Measurements from ENCODE around the gene ERGIC1.

DNA sequence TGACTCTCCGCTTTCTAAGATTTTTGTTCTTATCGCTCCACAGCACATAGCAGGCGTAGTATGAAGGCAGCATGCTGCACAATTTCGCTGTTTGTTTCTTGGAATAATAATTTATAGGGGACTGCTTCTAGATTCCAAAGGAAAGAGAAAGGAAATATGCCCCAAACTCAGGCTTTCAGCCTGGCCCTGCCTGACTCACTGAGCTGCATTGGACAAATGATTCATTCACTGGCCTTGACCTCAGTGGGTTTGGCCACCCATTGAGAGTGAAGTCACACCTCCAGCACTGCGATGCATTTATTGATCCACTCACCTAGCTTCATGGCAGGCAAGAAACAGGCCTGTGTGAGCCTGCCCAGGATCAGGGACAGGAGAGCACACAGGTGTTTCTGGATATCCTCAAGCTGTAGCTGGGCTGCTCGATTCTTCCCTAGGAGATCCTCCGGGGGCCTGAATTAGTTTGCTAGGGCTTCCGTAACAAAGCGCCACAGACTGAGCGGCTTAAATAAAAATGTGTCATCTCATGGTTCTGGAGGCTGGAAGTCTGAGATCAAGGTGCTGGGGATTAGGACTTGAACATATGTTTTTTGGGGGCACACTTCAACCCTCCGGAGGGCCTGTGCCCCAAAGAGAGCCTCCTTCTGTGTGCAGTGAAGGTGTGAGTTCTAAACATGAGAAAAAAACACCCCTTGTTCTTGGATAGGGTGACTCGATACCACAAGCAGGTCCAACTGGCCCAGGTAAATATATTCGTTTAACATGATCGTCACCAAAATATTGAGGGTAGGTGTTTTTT lies 7.3 kb upstream of the DUSP1 start:
- RRBS = no CpG with 5 or more reads among the region's 14 CpGs
CAGE:
- cytosol, long polyA plus RNA = no peak
- long polyA plus RNA = no peak
- nucleus, long polyA plus RNA = no peak

DNA sequence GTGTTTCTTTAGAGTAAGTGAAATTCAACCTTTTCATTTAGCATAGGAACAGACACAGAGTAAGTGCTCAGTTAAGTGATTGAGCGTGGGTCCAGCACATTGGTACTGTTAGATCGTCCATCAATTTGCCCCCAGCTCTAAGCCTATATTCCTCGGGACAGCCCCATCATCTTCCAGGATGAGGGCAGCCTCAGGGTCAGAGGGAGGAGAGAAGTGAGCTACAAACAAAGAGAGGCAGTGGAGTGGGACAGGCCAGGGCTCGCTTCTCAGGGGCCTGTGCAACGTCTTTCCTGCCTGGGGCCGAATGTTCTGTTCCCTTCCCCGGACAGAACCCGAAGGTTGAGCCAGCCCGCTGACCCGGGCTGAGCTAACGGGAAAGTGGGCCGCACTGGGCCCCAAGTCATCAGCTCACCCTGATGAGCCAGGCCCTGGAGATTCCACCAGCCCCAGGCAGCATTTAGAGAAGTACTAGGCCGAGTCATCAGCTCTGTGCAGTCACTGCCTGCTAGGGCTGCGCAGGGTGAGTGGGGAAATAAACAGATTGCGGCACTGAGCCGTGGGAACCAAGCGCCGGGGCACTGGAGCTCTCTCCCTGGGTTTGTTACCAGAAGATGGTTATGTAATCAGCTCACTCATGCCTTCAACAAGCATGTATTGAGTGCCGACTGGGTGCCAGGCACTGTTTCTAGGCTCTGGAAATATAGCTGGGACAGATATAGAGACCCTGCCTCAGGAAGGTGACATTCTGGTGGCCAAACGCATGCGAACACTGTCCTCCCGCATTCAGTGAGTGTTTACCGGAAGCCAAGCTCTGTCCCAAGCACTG lies 29.1 kb upstream of the DUSP1 start:
- RRBS = no CpG with 5 or more reads among the region's 23 CpGs
CAGE:
- cytosol, long polyA plus RNA = no peak
- long polyA plus RNA = no peak
- nucleus, long polyA plus RNA = no peak

GRCh38 chr5:172834073-172835157 lies at the start of gene ERGIC1:
Gene ERGIC1 (plus strand): TSS chr5:172834251.
- RRBS = under 1% methylated on average over 35 of the region's 73 CpGs
CAGE:
- cytosol, long polyA plus RNA = start-site peak on the plus strand at chr5:172834271-172834371, 716 reads
- long polyA plus RNA = start-site peak on the plus strand at chr5:172834314-172834388, 563 and 421 reads in 2 replicates
- nucleus, long polyA plus RNA = start-site peak on the plus strand at chr5:172834314-172834360, 288 reads

DNA sequence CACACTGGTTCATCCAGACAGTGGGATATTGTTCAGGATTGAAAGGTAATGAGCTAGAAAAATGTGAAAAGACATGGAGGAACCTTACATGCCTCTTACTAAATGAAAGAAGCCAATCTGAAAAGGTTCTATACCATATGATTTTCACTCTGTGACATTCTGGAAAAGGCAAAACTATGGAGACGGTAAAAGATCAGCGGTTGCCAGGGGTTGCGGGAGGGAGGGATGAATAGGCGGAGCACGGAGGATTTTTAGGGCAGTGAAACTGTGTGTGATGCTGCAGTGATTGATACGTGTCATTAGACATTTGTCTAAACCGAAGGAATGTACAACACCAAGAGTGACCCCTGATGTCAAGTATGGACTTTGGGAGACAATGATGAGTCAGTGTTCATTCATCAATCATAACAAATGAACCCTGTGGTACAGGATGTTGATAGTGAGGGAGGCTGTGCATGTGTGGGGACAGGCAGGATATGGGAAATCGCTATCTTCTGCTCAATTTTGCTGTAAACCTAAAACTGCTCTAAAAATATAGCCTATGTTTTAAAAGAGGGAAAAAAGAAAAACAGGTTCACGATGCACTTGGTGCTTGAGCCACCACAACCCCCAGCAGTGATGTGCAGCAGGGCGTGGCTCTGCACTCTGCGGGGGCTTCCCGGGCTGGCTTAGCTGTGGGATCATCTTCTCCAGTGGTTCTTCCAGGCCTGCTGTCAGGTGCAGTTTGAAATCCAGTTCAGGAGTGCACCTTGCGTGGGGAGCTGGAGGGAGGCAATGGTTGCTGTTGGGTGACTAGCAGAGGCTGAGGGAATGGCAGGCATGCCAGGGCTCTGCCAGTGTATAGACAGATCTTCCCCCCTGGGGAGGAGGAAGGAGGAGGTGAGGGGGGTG lies 34.5 kb downstream of the ERGIC1 start:
- RRBS = no CpG with 5 or more reads among the region's 13 CpGs
CAGE:
- cytosol, long polyA plus RNA = no peak
- long polyA plus RNA = no peak
- nucleus, long polyA plus RNA = no peak

DNA sequence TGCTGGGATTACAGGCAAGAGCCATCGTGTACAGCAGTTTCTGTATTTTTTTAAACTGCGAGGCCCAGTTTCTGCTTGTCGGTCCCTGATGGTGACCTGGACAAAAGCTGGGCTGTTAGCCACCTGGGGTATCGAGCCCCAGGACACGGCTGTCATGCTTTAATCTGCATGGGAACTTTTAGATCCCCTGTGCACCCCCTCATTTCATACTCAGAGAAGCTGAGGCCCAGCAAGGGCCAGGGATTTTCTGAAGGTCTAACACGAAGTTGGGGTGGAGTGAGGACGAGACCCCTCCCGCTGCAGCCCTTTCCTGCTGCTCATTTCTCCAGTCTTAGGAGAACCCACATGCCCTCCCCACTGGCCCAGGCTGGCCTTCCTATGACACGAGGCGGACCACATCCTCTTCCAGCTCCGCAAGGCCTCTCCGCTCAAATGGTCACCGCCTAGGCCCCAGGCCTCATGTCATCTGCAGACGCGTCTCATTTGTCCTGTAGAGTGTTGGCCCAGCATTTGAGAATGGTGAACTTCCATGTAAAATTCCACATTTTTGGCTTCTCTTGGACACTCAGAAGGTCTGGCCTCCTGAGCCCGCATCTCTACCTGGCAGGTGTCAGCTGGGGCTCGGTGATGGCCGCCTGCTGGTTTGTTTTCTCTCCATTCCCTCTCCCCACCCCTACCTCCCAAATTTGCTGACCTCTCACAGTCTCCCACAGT lies 51.5 kb downstream of the ERGIC1 start:
- RRBS = no CpG with 5 or more reads among the region's 18 CpGs
CAGE:
- cytosol, long polyA plus RNA = no peak
- long polyA plus RNA = no peak
- nucleus, long polyA plus RNA = no peak

- RRBS = no CpG with 5 or more reads among the region's 15 CpGs
CAGE:
- cytosol, long polyA plus RNA = no peak
- long polyA plus RNA = no peak
- nucleus, long polyA plus RNA = no peak
Measured at GRCh38 chr5:172940059-172940857, 19.0 kb upstream of the RPL26L1 start.

DNA sequence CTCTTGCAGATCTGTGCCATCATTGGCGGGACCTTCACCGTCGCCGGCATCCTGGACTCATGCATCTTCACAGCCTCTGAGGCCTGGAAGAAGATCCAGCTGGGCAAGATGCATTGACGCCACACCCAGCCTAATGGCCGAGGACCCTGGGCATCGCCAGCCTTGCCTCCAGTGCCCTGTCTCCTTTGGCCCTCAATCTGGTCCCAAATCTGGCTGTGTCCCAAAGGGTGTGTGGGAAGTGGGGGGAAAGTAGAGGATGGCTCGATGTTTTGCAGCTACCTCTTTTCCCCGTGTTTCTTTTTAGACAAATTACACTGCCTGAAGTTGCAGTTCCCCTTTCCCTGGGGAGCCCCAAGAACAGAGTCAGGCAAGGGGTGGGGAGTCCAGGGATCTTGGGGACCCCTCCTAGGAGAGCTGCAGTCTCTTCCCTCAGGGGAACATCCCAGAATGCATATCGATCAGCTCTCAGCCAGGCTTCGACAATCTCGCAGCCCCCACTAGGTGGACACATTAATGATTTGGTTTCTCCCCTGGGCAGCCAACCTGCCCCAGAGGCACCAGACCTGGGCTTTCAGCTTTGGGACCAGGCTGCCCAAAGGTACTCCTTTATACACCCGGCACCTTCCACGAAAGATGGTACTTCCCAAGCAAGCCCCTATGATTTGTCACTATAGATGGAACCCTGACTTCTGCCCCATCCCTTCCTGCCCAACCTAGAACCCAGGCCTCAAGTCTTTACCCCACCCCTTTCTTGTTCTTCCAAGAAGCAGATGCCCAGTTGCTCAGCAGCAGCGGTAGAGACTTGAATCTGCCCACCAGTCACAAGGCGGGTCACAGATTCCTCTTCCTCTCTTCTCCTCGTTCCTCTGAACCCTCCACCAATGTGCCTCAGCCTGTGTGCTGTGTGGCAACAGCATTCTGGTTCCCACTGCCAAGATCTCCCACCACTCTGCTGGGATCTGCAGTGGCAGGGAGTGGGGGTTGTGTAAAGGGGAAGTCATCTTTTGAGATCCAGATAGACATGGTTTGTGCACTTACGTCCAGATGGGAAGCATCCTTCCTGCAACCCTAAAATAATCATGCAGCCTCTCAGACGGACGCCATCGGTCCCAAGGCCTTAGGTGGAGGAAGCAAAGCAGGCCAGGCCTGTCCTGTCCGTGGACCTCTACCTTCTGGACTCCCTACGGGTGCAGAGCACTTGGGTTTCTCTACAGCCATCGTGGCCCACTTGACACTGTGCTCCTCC lies 8.1 kb upstream of the RPL26L1 start:
- RRBS = no CpG with 5 or more reads among the region's 24 CpGs
CAGE:
- cytosol, long polyA plus RNA = no peak
- long polyA plus RNA = no peak
- nucleus, long polyA plus RNA = no peak

- RRBS = no CpG with 5 or more reads among the region's 12 CpGs
CAGE:
- cytosol, long polyA plus RNA = no peak
- long polyA plus RNA = no peak
- nucleus, long polyA plus RNA = no peak
Measured at GRCh38 chr5:173235901-173236486, 988 bp upstream of the NKX2-5 start.

DNA sequence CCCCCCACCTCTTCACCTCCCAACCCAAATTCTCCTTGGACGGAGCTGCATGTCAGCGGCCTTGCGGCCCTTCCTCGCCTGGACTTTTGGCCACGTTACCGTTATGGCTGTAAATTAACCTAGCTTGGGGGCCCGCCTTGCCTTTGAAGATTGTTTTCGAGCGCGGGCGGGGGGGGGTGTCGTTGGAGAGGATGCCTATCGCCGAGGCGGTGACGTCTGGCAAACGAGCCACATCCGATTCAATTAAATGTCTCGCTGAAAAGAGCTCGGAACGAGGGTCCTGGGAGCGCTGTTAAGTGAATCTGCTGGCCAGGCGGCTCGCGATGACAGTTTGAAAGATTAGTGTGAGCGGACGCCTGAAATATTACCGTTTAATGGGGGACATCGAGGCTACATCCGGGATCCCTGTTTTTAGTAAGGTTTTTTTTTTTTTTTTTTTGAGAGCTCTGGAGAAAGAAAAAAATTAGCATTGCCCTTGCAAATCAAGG lies 2.2 kb upstream of the NKX2-5 start:
- RRBS = no CpG with 5 or more reads among the region's 30 CpGs
CAGE:
- cytosol, long polyA plus RNA = no peak
- long polyA plus RNA = no peak
- nucleus, long polyA plus RNA = no peak

DNA sequence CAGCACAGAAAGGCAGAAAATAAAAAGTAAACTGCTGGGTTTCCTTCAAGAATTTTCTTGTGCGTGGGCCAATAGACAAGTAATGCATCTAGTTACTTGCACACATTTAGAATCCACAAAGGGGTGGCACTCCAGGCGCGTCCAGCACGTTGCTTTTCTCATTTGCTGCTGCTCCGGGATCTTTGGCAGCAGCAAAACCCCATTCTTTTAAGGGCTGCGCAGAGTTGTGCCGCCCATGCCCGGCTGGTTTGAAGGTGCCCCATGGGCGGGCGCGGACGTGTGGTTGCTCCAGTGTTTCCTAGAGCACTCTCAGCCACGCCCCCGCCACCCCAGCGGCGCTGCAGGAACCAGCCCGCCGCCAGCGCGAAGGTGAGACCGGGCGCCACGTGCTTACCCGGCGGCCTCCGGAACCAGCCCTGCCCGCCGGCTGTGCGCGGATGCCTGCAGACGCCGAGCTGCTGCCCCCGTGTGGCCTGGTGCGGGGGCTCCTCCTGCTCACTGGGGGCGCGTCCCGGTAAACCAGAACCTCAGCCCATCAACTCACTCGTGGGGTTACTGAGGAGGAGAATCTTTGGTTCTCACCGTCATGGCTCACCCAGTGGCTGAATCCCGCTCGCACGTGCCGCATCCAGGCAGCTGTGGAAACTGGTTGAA lies 44.5 kb downstream of the STC2 start:
- RRBS = 8% methylated on average over 13 of the region's 43 CpGs
CAGE:
- cytosol, long polyA plus RNA = no peak
- long polyA plus RNA = no peak
- nucleus, long polyA plus RNA = no peak

DNA sequence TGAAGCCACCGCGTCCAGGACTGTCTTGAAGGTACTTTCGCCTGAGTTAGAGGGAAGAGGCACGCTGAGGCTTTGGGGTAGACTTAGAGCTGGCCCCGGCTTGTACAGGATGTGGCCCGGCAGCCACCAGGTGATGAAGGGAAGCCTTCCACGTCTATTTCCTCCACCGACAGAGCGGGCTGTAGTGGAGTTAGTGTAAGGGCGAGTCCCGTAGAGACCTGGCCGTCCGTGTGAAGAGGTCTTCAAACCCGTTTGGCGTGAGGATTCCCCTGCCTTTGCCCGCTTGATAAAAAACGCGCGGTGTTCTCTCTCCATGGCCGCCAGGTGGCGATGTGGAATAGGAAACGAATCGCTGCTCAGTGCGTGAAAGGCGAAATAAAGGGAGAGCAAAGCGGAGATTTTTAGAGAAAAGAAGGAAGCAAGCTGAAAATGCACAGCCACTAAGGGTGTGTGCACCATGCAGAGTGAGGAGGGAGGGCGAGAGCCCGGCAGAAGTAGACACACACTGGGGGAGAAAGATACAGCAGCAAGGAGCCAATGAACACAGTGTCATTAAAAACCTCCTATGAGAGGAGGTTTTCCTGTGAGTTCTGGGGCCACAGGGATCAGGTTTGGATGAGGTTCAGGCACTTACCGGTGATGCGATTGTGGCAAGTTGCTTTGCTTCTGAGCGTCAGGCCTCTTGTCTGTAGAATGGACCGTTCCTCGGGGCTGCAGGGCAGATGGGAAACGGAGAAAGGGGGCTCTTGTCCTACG lies 34.2 kb downstream of the STC2 start:
- RRBS = no CpG with 5 or more reads among the region's 35 CpGs
CAGE:
- cytosol, long polyA plus RNA = start-site peak on the plus strand centred at position 398 of the sequence, 15 bp wide, 9 reads
- long polyA plus RNA = no peak
- nucleus, long polyA plus RNA = start-site peak on the plus strand centred at position 444 of the sequence, 116 bp wide, 7 reads

DNA sequence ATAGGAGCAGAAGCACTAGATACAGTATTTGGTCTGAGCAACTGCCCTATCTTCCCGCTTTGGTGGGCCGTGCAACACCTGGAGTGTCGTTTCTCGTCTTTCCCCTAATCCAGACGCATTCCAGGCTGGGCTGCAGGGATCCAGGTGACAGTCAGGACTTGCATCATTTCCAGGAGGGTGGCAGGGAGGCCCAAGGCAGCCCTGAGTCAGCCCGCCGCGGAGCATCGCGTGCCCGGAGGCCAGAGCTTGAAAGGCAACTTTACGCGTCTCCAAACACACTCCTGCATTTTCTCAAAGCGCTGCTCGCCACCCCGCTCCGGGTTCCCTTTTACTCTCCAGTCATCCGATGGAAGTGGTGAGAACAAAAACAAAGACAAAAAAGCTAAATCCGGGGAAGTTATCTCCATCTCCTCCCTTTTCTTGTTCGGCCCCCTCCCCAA lies 807 bp upstream of the STC2 start:
- RRBS = under 1% methylated on average over 8 of the region's 20 CpGs
CAGE:
- cytosol, long polyA plus RNA = no peak
- long polyA plus RNA = no peak
- nucleus, long polyA plus RNA = no peak

DNA sequence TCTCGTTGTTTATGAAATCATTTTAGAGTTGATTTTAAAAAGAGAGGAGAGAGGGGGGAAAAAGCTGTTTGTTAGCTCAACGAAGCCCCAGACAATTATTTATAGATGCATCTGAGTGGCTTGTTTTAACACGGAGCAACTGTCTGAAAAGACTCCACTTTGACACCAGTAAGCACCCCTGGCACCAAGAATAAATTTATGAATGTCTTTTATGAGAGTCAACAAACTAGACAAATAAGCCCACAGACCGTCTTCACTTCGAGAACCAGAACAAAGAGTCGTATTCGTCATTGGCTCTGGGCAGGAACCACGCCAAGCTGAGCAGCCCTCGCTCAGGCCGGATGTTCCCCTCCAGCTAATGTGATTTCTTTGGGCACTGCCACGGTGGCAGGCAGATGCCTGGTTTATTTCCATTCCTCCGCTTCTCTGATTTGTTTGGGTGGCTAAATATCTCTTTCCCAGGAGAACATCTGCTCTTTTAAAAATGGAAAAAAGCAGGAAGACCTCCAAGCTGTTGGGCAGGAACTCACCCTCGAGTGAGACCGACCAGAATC lies 91.9 kb upstream of the STC2 start:
- RRBS = no CpG with 5 or more reads among the region's 14 CpGs
CAGE:
- cytosol, long polyA plus RNA = no peak
- long polyA plus RNA = no peak
- nucleus, long polyA plus RNA = no peak

DNA sequence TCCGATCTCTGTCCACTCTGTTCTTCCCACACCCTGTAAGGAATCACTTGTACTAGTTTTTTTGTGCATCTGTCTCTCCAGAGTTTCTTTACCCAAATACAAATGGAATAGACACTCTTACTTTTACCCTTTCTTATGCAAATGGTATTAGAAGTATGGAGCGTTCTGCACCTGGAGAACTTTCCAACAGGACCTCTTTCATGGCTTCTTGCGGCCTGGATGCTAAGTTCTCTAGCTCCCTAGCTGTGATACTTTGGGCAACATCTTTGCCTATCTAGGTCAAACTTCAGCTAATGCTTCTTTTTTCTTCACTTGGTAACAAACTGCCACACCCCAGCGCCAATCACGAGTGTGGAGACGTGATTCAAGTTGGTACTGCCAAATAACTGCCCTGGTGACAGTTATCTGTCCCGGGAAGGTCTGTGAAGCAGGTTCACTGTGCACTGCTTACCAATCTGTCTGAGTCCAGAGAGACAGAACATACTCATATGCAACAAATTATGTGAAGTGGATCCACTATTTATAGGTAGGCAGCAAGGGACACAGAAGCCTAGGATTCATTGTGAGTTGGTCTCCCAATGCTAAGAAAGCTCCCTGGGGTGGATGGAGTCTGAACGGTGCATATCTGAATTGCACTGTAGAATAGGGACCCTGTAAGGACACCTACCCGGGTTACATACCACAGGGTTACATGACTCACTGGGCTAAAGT lies 95.2 kb upstream of the STC2 start:
- RRBS = no CpG with 5 or more reads among the region's 9 CpGs
CAGE:
- cytosol, long polyA plus RNA = no peak
- long polyA plus RNA = no peak
- nucleus, long polyA plus RNA = no peak

DNA sequence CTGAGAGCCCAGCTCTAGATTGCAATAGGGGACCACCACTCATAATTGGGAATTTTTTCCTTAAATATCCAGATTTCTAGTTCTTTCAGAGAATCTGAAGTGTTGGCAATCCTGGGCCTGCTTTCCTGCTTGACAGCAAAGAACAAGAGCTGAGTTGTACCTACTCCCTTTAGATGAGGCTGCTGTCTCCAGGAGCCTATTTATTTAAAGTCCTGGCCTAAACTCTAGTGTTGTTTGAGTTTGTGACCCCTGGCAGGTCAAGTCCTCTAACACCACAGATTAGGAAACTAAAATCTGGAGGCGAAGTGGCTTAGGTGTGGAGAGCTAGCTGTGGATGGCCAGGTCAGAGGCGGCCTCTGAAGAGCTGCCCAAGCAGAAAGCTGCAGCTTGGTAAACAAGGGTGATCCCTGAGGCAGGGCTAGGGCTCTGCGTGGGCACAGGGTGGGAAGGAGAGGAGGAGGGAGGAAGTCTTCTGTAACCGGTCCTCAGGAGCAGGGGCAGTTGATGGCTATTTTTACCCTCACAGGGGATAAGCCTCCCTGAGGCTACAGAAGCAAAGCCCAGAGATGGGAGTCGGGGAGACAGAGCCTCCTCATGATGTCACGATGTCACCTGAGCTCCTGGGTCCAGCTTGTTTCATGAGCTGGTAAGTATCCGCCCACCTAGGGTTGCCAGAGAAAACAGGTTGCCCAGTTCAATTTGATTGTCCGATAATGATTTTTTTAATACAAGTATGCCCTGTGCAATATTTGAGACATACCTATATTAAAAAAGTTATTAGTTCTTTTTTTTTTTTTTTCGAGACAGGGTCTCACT lies 25.8 kb upstream of the BOD1 start:
- RRBS = no CpG with 5 or more reads among the region's 9 CpGs
CAGE:
- cytosol, long polyA plus RNA = no peak
- long polyA plus RNA = no peak
- nucleus, long polyA plus RNA = no peak

GRCh38 chr5:173707159-173707951 lies 90.9 kb upstream of the BOD1 start:
- RRBS = no CpG with 5 or more reads among the region's 8 CpGs
CAGE:
- cytosol, long polyA plus RNA = no peak
- long polyA plus RNA = no peak
- nucleus, long polyA plus RNA = no peak

GRCh38 chr5:173728836-173729236 lies 112.4 kb upstream of the BOD1 start:
- RRBS = no CpG with 5 or more reads among the region's 11 CpGs
CAGE:
- cytosol, long polyA plus RNA = no peak
- long polyA plus RNA = no peak
- nucleus, long polyA plus RNA = no peak

GRCh38 chr5:173864378-173864917 lies 23.7 kb upstream of the CPEB4 start:
- RRBS = 80% methylated on average over 2 of the region's 7 CpGs
CAGE:
- cytosol, long polyA plus RNA = no peak
- long polyA plus RNA = no peak
- nucleus, long polyA plus RNA = no peak

- RRBS = no CpG with 5 or more reads among the region's 1 CpG
CAGE:
- cytosol, long polyA plus RNA = no peak
- long polyA plus RNA = no peak
- nucleus, long polyA plus RNA = no peak
Measured at GRCh38 chr5:173924699-173925450, 36.7 kb downstream of the CPEB4 start.

DNA sequence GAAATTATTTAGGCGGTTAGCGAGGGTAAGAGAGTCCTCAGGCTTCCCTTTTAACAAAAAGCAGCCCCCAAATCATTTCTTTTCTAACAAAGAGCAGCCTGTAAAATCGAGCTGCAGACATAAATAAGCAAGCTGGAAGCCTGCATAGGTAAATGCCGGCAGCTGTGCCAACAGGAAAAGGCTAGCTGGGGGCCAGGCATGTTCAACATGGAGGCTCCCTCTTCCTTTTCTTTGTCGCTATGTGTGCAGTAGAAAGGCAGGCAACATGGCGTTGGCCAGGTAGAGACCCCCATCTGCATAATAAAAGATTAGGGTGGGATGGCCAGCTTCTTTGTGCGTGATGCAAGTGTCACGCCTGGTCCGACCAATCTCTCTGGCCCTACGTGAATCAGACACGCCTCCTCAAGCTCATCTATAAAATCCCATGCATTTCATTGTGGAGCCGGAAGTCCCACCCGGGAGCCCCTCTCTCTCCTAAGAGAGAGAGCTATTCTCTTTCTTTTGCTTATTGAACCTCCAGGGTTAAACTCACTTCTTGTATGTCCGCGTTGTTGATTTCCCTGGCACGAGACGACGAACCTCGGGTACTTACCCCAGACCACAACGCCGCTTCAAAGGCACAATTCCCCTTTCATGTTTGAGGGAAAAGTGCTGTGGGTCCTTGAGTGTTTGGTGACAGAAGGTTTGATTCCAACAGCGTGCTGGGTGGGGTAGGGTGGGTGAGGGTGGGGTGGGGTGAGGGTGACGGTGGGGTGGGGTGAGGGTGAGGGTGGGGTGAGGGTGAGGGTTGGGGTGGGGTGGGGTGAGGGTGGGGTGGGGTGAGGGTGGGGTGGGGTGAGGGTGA lies 25.0 kb upstream of the C5orf47 start:
- RRBS = no CpG with 5 or more reads among the region's 23 CpGs
CAGE:
- cytosol, long polyA plus RNA = no peak
- long polyA plus RNA = start-site peak on the plus strand centred at position 442 of the sequence, 7 bp wide, 20 and 12 reads in 2 replicates
- nucleus, long polyA plus RNA = start-site peak on the plus strand centred at position 442 of the sequence, 7 bp wide, 35 reads

Measured in H1 (cell line).